ENCODE data around the genes CNNM1, NKX2-3 and ERLIN1.

- PRO-cap: no peak
- RRBS: no CpG with 5 or more reads among the region's 5 CpGs
Measured at GRCh38 chr10:98163698-98164495, 29.4 kb downstream of the R3HCC1L start.

GRCh38 chr10:98173092-98173631 is 38.7 kb downstream of the R3HCC1L start:
- PRO-cap: no peak
- RRBS: 94% methylated on average over 2 of the region's 6 CpGs

DNA sequence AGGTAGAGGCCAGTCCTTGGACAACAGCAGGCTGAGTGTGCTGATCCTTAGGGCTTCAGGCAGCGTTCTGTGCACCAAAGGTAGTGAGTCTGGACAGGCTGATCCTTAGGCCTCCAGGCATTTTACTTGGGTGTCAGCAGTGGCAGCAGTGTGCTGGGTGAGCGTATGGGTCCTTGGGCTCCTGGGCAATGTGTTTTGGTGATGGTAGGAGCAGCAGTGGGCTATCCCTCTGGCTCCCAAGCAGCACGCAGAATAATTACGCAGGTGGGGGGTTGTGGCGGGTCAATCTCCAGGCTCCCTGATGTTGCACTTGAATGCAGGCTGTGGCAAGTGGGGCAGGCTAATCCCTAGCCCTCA is 44.3 kb downstream of the LOXL4 start:
- PRO-cap: no peak
- RRBS: no CpG with 5 or more reads among the region's 5 CpGs

DNA sequence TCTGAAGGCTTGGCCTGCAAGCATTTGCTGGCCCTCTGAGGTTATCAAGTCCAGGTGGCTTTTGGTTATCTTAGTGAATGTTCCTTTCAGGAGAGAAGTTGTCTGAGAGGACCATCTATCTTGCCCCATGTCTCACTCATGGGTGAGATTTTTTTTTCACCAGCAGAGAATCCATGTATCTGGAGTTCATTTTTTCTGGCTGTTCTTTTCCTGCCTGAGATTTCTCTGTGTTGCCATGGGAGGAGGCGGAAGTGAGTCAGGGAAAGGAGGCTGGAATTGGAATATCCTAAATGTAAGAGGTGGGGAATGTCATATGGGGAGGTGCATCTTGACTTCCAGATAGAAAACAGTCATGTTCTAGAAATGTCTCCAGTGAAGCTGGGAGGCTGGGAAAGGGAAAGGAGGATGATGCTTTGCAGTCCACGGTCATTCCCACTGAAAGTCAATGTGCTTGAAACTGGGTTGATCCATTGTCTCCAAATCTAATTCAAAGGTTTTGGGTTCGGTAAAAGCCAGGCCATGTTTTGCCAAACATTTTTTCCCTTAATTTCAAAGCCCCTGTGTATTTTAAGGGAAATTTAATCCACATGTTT is 39.7 kb upstream of the HPS1 start:
- PRO-cap: no peak
- RRBS: no CpG with 5 or more reads among the region's 3 CpGs

GRCh38 chr10:99328908-99330063 is at the start of gene CNNM1:
CNNM1 (plus strand) TSS chr10:99329356.
- PRO-cap: unidirectional peak, plus-strand start at chr10:99329385
- RRBS: 3% methylated on average over 34 of the region's 106 CpGs

DNA sequence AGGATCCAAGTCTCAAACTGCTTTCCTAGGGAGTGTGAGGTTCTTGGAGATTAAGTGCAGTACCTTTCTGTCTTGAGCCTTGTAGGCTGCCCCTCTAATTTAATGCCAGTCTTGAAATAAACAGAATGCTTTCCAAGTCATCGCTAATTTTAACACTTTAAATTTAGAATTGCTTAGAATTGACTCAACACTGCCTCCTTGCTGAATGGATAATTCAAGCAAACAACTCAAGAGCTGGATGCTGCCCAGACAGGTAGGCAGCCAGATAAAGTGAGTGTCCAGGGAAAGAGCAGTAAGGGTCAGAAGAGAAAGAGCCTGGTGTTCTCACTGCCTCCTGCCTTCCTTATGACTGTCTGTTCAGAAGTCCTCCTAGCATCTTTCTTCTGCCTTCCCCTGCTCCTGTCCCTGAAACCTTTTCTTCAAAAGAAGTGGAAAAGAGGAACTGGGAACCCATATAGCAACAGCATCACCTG is 3.0 kb upstream of the GOT1 start:
- PRO-cap: no peak
- RRBS: no CpG with 5 or more reads among the region's 1 CpG

GRCh38 chr10:99532620-99533498 is at the start of gene NKX2-3:
NKX2-3 (plus strand) TSS chr10:99532942.
- PRO-cap: no peak
- RRBS: 7% methylated on average over 12 of the region's 54 CpGs

GRCh38 chr10:99539083-99539512 is 6.4 kb downstream of the NKX2-3 start:
- PRO-cap: no peak
- RRBS: no CpG with 5 or more reads among the region's 6 CpGs

DNA sequence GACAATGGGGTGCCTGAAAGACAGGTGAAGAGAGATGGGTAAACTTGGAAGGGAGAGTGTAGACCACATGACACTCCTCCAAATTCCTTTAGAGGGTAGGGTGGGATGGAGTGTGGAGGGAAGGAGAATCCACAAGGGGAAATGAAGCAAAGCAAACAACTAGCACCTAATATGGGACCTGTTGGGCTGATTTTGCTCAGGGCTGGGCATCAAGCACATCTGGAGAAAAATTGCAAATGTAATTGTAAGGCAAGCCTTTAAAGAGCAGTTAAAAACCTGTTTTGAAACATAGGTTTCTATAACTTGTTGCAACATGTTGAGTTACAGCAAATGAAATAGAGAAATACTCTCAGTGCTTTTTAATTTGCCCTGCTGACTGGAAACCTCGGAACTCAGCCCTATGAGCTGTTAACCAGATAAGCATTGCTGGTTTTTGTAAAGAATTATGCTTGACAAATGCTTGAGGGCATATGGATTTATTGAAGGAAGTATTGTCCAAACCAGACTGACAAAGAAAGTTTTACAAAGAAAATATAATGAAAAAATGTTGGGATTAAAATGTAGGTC is 2.7 kb upstream of the ENTPD7 start:
- PRO-cap: no peak
- RRBS: no CpG with 5 or more reads among the region's 1 CpG

- PRO-cap: no peak
- RRBS: 2% methylated on average over 10 of the region's 27 CpGs
Measured at GRCh38 chr10:99659617-99660515, 557 bp downstream of the ENTPD7 start.

- PRO-cap: no peak
- RRBS: no CpG with 5 or more reads among the region's 6 CpGs
Measured at GRCh38 chr10:99695739-99696143, 36.2 kb downstream of the COX15 start.

- PRO-cap: no peak
- RRBS: no CpG with 5 or more reads among the region's 2 CpGs
Measured at GRCh38 chr10:99754657-99755260, 22.7 kb downstream of the CUTC start.

DNA sequence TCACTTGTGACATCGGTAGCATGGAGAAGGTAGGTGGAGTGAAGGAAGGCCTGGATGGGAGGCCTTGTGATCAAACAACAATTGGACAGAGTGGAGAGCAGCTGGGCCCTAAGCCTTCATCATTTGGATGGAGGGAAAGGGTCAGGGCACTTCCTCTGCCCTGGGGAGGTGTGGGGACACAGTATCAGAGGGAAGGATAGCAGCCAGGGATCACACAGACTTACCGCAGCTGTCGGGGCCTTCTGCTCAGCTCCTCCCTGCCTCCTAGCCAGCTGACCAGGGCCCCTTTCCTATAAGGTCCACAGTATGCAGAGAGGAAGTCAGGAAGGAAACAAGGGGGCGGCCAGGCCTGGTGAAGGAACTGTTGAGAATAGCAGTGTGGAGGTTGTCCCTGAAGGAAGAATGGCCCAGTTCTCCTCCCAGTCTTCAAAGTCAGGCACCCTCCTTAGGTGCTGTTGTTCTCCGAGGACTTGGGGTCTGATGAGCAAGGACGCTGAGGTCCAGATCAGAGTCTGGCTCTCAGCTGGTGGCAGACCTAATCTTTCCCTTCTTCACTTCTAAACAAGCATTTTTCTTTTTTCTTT is 62.1 kb downstream of the ABCC2 start:
- PRO-cap: no peak
- RRBS: no CpG with 5 or more reads among the region's 6 CpGs

- PRO-cap: no peak
- RRBS: no CpG with 5 or more reads among the region's 5 CpGs
Measured at GRCh38 chr10:99920823-99921288, 88.9 kb downstream of the DNMBP start.

GRCh38 chr10:100020550-100021259 is 11.0 kb upstream of the DNMBP start:
- PRO-cap: no peak
- RRBS: no CpG with 5 or more reads among the region's 14 CpGs

DNA sequence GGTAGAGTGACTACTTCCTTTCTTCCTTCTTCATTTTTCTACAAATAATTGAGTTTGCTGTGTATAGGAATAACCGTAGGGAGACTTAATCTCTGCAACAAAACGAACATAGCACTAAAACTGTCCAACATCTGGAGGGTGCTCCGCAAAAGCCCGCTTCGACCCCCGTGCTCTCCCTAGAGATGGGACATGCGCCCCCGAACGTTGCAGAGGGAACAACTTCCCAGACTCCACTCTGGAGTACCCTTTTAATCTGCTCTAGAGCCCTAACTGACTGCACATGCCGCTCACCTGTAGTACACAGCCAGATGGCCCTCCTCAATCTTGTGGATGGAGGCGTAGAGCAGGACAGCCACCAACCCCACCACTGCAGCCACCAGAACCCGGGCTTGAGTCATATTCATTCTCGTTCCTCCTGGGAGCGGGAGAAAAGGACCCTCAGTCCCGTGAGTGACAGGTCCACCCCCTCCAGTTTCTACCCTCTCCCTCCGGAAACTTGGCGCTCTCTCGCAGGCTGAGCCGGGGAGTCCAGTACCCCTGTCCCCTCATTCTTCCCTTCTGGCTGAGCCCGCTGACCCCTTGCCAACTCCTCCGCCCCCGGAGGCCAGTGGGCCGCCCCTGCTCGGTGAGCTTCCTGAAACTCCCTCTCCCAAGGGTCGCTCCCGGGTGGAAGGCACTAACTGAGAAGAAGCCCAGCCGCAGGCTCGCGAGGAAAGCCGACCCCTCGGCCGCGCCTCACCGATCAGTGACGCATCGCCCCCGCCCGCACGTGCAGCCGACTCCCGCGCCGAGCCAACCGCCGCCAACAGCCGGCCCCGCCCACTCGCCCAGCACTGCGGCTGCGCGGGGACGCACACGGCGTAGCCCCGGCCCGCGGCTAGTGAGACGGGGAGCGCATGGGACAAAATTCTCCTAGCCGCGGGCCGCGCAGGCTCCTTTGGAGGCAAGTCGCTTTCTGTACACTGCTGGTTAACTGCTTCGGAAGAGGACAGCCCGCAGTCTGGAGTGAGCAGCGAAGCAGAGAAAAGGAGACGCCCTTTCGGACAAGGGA is at the start of gene ERLIN1:
ERLIN1 (minus strand) TSS at position 807 of the 1,051 bp plus-strand sequence.
- PRO-cap: bidirectional peak, plus-strand start at position 904 of the sequence, minus-strand start at position 807 of the sequence
- RRBS: 2% methylated on average over 21 of the region's 69 CpGs

DNA sequence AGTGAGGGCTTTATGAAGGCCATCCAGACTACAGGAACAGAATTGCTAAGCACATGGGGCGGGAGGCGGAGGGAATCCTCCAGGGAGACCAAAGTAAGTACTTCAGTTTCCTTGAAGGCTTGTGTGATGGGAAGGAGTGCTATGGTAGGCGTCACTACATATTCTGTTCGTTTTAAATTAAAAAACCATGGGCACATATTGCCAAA is 608 bp upstream of the ERLIN1 start:
- PRO-cap: no peak
- RRBS: no CpG with 5 or more reads among the region's 4 CpGs

GRCh38 chr10:100236931-100237568 is 7.7 kb upstream of the CHUK start:
- PRO-cap: no peak
- RRBS: no CpG with 5 or more reads among the region's 2 CpGs

GRCh38 chr10:100285800-100286538 is 511 bp downstream of the BLOC1S2 start:
- PRO-cap: no peak
- RRBS: 2% methylated on average over 3 of the region's 24 CpGs

DNA sequence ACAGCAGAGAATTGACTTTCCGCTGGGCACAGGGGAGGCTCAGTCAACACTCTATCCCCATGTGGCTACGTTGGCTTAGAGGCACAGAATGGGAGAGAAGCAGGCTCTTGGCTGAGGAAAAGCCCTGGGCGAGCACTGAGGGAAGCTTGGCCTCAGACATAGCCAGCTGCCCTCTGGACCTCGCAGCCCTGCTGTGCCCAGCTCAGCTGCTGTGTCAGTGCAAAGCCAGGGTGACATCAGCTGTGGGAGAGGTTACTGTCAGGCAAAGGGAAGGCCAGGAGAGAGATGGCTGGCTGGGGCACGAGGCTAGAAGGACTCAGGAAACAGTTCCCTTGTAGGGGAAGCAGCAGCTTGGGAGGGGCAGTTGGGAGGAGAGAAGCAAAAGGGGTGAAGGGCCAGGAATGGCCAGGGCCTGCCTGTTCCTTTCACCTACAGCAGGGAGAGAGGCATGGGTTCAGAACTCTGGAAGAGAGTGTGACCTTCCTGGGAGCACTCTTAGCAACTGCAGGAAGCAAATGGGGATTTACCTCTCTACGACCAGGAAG is 5.9 kb upstream of the SCD start:
- PRO-cap: no peak
- RRBS: no CpG with 5 or more reads among the region's 6 CpGs